SP-49 (cell line): ENCODE measurements around a stretch of chr7.

- PRO-cap, result no peak
Observed at GRCh38 chr7:91875712-91876037, 4.8 kb downstream of the MTERF1 start.

- PRO-cap, result no peak
Observed at GRCh38 chr7:91945343-91945885, 4.8 kb downstream of the AKAP9 start.

DNA sequence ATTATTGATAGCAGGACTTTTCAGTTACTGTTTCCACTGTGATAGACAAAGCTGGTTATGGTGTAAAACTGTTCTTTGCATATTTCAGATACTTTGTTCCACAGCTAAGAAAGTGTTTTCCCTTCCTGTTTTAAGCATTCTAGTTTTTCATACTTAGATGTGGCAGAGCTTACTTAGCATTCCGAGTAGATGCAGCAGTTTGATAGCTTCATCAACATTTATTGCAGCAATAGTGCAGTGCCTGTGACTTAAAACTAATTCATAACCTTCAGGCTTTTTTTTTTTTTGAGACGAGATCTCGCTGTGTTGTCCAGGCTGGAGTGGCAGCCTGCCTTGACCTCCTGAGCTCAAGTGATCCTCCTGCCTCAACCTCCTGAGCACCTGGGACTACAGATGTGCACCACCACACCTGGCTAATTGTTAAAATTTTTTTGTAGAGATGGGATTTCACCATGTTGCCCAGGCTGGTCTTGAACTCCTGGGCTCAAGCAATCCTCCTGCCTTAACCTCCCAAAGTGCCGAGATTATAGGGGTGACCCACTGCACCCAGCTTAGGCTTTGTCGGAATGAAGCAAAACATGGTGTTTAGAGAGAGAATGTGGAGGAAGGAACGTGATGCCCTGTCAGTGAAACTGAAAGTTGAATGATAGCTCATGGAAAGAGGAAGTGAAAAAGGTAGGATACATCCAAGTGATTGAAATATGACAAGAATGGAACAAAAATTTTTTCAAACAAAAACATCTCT is 5.6 kb downstream of the AKAP9 start:
- PRO-cap, result no peak

DNA sequence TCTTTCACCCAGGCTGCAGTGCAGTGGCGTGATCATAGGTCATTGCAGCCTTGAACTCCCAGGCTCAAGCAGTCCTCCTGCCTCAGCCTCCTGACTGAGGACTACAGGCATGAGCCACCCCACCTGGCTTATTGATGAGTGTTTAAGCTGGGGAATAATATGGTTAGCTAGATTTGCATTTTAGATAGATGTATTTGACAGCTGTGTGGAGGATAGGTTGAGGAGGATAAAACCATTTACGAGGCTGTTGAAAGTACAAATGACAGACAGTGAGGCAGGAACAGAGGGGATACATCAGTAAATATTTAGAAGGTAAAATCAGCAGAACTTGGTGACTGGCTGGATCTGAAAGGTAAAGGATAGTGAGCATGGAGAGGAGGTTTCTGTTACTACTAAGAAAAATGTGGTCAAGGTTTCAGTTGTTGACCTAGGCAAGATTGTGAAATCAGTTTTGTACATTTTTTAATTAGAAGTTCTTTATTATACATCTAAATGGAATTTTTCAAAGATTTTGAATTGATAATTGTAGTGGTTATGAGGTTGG is 12.3 kb downstream of the AKAP9 start:
- PRO-cap, result no peak

DNA sequence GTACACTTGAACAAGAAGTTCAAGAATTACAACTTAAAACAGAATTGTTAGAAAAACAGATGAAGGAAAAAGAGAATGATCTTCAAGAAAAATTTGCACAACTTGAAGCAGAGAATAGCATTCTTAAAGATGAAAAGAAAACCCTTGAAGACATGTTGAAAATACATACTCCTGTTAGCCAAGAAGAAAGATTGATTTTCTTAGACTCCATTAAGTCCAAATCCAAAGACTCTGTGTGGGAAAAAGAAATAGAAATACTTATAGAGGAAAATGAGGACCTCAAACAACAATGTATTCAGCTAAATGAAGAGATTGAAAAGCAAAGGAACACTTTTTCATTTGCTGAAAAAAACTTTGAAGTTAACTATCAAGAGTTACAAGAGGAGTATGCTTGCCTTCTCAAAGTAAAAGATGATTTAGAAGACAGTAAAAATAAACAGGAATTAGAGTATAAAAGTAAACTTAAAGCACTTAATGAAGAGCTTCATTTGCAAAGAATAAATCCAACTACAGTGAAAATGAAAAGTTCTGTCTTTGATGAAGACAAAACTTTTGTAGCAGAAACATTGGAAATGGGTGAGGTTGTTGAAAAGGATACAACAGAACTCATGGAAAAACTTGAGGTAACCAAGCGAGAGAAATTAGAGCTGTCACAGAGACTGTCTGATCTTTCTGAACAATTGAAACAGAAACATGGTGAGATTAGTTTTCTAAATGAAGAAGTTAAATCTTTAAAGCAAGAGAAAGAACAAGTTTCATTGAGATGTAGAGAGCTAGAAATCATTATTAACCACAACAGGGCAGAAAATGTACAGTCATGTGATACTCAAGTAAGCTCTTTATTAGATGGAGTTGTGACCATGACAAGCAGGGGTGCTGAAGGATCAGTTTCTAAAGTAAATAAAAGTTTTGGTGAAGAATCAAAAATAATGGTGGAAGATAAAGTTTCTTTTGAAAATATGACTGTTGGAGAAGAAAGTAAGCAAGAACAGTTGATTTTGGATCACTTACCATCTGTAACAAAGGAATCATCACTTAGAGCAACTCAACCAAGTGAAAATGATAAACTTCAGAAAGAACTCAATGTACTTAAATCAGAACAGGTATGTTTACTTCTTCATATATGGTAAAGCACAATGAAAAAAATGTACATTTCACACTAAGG is 61.9 kb downstream of the AKAP9 start:
- PRO-cap, result no peak

DNA sequence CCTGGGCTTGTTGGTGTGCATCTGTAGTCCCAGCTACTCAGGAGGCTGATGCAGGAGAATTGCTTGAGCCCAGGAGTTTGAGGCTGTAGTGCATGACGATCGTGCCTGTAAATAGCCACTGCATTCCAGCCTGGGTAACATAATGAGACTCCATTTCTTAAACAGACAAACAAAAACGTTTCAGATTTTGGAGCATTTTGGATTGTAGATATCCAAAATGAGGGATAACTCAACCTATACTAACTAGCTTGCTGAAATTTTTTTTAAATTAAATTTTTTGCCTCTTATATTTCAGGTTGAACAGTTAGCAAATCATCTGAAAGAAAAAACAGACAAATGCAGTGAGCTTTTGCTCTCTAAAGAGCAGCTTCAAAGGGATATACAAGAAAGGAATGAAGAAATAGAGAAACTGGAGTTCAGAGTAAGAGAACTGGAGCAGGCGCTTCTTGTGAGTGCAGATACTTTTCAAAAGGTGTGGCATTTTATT is 64.5 kb downstream of the CYP51A1 start:
- PRO-cap, result no peak

- PRO-cap, result no peak
Observed at GRCh38 chr7:92135147-92135874, 1.0 kb upstream of the CYP51A1 start.

DNA sequence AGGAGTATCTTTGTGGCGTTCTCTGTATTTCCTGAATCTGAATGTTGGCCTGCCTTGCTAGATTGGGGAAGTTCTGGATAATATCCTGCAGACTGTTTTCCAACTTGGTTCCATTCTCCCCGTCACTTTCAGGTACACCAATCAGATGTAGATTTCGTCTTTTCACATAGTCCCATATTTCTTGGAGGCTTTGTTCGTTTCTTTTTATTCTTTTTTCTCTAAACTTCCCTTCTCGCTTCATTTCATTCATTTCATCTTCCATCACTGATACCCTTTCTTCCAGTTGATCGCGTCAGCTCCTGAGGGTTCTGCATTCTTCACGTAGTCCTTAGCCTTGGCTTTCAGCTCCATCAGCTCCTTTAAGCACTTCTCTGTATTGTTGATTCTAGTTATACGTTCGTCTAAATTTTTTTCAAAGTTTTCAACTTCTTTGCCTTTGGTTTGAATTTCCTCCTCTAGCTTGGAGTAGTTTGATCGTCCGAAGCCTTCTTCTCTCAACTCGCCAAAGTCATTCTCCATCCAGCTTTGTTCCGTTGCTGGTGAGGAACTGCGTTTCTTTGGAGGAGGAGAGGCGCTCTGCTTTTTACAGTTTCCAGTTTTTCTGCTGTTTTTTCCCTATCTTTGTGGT is 9.4 kb upstream of the LRRD1 start:
- PRO-cap, result no peak

DNA sequence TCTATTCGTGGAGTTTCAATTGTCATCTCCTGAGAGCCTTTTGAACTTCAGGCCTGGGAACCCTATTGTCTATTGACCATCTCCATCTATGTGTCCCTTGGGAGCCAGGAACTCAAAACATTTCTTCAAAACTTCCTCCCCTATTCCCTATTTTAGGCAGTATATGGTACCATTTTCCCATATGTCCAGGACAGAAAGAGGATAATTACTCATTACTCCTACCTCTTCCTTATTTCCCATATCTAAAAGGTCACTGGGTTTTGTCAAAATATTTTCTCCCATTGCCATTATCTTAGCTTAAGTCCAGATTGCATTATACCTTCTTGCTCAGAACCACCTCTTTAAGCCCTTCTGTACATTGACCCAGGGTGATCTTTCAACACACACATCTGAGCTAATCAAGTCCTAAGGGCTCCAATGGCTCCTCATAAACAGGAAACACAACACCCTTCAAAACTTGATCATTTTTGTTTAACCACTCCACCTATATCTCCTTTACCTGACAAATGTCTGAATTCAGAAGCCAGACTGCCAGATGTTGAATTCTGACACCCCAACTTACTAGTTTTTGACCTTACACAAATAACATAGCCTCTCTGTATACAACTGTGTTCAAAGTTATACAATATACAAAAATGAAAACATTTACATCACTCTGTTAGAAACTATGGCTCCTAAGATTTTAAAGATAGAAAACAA is 16.3 kb upstream of the LRRD1 start:
- PRO-cap, result no peak

- PRO-cap, result no peak
Observed at GRCh38 chr7:92226382-92227037, 19.2 kb downstream of the KRIT1 start.

DNA sequence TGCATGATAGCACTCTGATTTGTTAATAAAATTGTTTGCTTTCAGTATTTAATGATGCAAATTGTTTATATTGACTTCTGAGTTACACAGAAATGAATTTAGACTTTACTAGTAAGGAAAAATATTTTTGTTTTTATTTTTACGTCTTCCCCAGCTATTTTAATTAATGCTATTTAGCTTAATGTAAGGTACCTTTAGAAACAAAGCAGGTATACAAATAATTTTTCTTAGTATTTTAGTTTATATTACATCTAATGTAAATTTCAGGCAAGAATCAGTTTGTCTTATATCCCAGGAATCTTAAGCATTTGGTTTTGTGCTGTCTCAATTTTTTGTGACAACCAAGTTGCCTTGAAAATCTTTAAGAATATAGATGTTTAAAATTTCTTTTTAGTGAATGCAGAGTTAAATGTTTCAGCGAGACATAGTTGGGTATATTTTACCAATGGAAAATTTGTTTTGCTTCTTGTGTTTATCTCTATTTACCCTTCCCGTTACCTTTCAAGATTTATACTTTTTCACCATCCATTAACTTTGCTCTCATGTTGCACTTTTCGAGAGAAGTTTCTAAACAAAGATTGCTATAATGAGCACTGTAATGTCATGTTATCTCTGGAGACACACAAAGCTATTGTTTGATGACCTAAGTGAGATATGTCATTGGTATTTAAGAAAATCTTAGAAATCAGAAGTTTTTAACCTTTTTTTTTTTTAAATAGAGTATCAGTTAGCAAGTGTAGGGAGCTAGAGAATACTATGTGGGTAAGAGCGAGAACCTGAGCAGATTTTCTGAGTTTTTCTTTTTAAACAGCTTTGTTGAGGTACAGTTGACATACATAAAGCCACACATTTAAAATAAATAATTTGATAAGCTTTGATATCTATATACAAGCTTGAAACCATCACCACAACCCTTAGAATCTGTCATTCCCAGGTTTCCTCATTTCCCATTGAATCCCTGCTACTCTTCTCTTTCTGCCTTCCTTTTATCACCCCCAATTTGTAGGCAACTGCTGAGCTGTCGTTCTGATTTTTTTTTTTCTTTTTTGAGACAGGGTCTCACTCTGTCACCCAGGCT is 99.7 kb downstream of the ANKIB1 start:
- PRO-cap, result no peak

GRCh38 chr7:92370612-92371104 is 76.6 kb upstream of the GATAD1 start:
- PRO-cap, result no peak

DNA sequence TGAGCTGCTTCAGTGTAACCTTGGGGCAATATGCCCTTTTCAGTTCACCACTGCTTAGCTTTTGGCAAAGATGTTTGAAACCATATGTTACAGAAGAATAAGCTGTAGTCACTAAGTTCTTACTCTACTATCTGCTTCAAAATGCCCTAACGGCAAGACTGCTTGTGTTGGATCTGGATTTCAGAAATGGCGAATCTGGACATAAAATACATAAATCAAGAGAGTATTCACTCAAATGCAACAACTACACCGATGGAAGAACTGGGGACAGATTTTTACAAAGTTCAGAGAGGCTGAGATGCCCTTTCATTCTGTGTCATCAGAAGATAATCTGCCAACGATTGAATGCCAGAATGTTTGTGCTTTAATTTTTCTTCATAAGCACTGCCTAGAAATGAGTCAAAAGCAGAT is 22.1 kb upstream of the FAM133B start:
- PRO-cap, result no peak

- PRO-cap, result no peak
Observed at GRCh38 chr7:92633317-92633969, 43.3 kb upstream of the FAM133B start.

GRCh38 chr7:92801490-92802123 is 34.8 kb downstream of the CDK6 start:
- PRO-cap, result no peak

DNA sequence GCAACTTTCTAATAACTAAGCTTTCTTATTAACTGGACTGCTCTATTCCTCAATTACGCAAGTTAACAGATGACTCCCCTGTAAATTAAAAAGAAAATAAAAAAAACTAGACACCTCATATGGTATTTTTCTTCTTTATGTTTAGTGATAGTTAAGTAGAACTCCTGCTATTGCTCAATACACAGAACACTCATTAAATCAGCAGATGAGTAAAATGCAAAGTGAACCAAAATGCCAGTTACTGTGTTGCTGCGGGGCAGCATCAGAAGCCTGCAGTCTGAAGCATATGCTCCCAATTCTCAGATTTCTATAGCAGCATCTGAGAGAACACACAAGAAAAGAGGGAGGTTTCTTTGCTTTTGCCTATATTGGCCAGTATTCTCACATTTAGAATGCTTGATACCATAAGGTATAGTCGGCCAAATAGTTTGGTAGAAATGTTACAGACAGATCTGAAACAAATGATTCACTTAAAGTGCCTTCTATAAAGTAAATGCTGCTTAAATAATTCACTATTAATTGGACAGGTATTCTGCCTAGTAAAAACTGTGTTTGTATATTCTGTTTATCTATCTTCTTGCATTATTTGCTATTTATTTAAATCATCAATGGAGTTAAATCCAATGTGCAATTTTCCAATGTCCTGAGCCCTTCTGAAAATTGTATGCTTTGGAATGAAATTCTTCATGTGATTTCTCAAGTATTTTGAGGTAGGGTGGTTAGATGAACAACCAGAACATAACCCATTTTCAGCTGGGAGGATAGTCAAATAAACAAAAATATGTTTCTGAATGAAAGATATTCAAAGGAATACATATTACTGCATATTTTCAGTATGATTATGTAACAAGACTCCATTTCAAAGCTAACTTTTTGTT is 28.1 kb downstream of the CDK6 start:
- PRO-cap, result no peak

DNA sequence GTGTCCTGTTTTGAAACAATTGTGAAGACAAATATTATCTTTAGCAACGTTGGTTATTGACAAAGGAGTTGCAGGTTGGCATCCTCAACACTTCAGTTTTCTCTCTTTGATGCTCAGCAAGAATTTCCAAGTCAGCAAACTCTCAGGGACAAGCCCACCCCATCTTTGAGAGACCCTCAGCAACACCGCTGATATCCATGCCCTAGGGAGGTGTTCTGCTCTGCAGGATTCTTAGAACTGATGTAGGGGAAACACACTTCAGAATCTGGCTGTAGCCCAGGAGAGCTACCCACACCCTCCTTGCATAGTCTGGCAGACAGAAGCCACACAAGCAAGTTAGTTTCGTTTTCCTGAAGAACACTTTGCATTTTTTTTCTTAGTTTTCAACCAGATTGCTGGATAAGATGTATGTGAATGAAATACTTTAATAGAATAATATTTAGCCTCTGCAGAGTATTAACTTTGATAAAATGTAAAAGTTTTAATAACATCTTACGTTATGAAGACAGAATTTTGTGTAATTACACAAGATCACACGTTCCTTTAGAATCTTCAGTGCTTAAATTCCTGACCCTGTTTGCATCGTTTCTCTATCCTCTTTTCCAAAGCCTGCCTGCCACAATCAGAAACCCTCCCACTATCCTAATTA is 742 bp downstream of the SAMD9L start:
- PRO-cap, result no peak

- PRO-cap, result no peak
Observed at GRCh38 chr7:94392052-94392566, 2.6 kb upstream of the COL1A2 start.

GRCh38 chr7:94428220-94428591 is 33.5 kb downstream of the COL1A2 start:
- PRO-cap, result no peak

DNA sequence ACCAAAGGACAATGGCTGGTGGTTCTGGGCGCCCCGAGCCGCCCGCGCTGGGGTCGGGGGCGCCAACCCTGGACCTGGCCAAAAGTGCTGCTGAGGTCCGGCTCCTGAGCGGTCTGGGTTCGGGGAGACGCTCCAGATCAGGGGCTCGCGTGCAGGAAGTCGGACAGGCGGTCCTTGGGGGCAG is 694 bp downstream of the CASD1 start:
- PRO-cap, result bidirectional peak, plus-strand start at position 135 of the sequence, minus-strand start outside the sequence